GM12878 (cell line): Measurements from ENCODE around the gene SERPINB1.

DNA sequence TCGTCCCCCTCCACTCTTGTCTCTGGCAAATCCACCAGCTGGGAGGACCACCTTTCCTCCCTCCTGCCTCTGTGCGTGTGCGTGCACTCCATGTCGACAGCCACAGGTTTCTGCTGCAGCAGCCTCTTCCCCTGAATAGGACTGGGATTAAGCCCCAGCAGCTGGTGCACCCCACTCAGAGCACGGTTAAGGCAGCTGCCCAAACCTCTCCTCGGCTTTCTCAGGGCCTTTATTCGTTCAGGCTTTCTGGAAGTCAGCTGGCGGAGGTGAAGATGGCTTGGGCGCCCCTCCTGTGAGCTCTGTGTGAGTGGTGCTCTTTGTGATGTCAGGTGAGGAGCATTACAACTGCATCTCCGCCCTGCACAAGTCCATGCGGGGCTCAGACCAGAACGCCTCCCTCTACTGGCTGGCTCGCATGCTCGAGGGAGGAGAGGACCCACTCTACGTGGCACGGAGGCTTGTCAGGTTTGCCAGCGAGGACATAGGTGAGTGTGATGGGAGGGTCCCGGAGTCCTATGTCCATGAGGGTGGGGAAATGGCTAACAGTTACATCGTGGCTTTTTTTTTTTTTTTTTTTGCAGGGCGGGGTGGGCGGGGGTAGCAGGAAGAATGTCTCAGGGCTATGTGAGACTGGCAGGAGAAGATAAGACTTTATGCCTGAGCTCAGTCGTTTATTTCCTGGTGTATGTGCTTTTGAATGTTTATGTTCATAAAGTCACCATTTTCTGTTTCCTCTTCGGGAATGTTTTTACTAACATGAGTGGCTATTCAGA, 18.1 kb downstream of the WRNIP1 start:
- RAMPAGE, long total RNA: no peak
- RRBS, 2 experiments: no CpG with 5 or more reads among the region's 23 CpGs
CAGE:
- cytosol, long polyA minus RNA: no peak
- cytosol, long polyA plus RNA: no peak
- long polyA plus RNA: no peak
- nucleolus, long total RNA: no peak
- nucleus, long polyA plus RNA: no peak
- nucleus, long total RNA: no peak

DNA sequence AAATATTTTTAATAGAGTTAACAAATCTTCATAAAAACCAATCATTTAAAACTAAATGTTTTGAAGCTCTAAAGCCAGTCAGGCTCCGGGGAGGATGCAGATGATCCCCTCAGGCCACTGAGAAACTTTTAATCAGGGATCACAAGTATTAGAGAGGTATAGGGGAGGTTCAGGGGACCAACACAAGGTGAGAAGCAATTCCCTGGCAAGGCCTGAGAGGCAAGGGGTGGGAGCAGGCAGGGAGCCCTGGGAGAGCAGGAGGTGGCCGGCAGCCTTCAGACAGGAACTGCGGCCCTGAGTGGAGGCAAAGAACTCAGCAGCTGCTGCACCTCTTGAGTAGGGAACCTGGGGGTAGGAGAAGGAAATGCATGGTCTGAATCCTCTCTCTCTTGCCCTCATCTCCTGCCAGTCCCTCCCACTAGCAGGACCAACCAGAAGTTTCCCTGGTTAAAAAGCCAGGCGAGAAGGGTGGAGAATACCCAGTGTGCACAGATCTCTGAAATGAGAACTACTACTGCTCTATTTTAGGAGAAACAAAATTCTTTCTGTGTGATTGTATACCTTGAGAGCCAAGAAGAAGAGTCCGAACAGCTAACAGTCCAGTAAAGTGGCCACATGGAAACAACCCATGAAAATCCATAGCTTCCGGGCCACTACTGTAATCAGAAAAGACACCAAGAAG, 25.3 kb downstream of the WRNIP1 start:
- RAMPAGE, long total RNA: no peak
- RRBS, 2 experiments: no CpG with 5 or more reads among the region's 6 CpGs
CAGE:
- cytosol, long polyA minus RNA: no peak
- cytosol, long polyA plus RNA: no peak
- long polyA plus RNA: no peak
- nucleolus, long total RNA: no peak
- nucleus, long polyA plus RNA: no peak
- nucleus, long total RNA: no peak

- RAMPAGE, long total RNA: no peak
- RRBS, 2 experiments: 4 to 5% methylated on average over 40 of the region's 74 CpGs
CAGE:
- cytosol, long polyA minus RNA: start-site peak on the minus strand at chr6:2841856-2841890, 123 reads; start-site peak on the minus strand at chr6:2841945-2842002, 35 reads
- cytosol, long polyA plus RNA: no peak
- long polyA plus RNA: no peak
- nucleolus, long total RNA: no peak
- nucleus, long polyA plus RNA: no peak
- nucleus, long total RNA: no peak
These were observed at the start of gene SERPINB1 for GRCh38 chr6:2840923-2842322. SERPINB1 (minus strand) TSS chr6:2841863.

DNA sequence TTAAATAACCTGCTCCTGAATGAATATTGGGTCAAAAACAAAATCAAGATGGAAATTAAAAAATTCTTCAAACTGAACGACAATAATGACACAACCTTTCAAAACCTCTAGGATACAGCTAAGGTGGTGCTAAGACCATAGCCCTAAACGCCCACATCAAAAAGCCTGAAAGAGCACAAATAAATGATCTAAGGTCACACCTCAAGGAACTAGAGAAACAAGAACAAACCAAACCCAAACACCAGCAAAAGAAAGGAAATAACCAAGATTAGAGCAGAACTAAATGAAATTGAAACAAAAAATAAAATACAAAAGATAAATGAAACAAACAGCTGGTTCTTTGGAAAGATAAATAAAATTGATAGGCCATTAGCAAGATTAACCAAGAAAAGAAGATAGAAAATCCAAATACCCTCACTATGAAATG, 22.9 kb downstream of the SERPINB9 start:
- RAMPAGE, long total RNA: no peak
- RRBS, 2 experiments: no CpG with 5 or more reads among the region's 2 CpGs
CAGE:
- cytosol, long polyA minus RNA: no peak
- cytosol, long polyA plus RNA: no peak
- long polyA plus RNA: no peak
- nucleolus, long total RNA: no peak
- nucleus, long polyA plus RNA: no peak
- nucleus, long total RNA: no peak

GRCh38 chr6:2955470-2955768, 15.9 kb downstream of the SERPINB6 start:
- RAMPAGE, long total RNA: no peak
- RRBS, 2 experiments: no CpG with 5 or more reads among the region's 3 CpGs
CAGE:
- cytosol, long polyA minus RNA: no peak
- cytosol, long polyA plus RNA: no peak
- long polyA plus RNA: no peak
- nucleolus, long total RNA: no peak
- nucleus, long polyA plus RNA: no peak
- nucleus, long total RNA: no peak

DNA sequence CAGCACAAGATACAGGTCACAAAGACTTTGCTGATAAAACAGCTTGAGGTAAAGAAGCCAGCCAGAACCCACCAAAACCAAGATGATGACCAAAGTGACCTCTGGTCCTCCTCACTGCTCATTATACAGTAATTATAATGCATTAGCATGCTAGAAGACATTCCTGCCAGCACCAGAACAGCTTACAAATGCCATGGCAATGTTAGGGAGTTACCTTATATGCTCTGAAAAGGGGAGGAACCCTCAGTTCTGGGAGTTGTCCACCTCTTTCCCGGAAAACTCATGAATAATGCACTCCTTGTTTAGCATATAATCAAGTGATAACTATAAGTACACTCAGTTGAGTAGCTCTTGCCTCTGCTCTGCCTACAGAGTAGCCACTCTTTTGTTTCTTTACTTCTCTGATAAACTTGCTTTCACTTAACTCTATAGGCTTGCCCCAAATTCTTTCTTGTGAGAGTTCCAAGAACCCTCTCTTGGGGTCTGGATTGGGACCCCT, 8.8 kb upstream of the SERPINB6 start:
- RAMPAGE, long total RNA: no peak
- RRBS, 2 experiments: no CpG with 5 or more reads among the region's 1 CpG
CAGE:
- cytosol, long polyA minus RNA: no peak
- cytosol, long polyA plus RNA: no peak
- long polyA plus RNA: no peak
- nucleolus, long total RNA: no peak
- nucleus, long polyA plus RNA: no peak
- nucleus, long total RNA: no peak

- RAMPAGE, long total RNA: no peak
- RRBS, 2 experiments: 100% methylated on average over 1 to 2 of the region's 13 CpGs
CAGE:
- cytosol, long polyA minus RNA: no peak
- cytosol, long polyA plus RNA: no peak
- long polyA plus RNA: no peak
- nucleolus, long total RNA: no peak
- nucleus, long polyA plus RNA: no peak
- nucleus, long total RNA: no peak
These were observed 21.5 kb upstream of the TUBB2A start for GRCh38 chr6:3178758-3179232.

DNA sequence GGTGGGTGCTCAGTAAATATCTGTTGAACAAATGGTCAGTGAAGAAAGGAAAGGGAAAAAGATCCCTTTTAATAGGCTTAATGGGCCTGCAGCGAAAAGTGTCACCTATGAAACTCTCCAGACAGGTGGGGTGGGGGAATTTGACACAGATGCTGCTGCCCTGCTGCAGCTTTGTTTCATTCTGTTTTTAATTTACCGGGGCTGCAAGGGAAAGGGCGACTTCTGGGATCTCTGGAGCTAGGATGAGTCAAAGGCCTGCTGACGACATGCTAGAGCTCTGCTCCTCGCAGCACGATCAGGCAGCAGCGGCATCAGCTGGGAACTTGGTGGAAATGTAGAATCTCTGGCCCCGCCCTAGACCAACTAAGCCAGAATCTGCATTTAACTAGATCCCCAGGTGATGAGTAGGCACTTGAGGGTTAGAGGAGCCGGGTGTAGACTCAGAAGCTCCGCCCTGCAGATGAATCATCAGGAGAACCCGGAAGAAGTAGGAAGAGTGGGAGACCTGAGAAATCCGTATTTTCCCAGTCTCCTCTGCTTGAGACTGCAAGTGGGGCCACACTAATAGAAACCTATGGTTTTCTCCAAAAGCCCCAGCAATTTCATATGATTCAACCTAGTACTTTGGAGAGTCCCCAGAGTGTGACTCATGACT, 18.3 kb downstream of the TUBB2B start:
- RAMPAGE, long total RNA: no peak
- RRBS, 2 experiments: 0 to 10% methylated on average over 2 of the region's 12 CpGs
CAGE:
- cytosol, long polyA minus RNA: no peak
- cytosol, long polyA plus RNA: no peak
- long polyA plus RNA: no peak
- nucleolus, long total RNA: no peak
- nucleus, long polyA plus RNA: no peak
- nucleus, long total RNA: no peak

DNA sequence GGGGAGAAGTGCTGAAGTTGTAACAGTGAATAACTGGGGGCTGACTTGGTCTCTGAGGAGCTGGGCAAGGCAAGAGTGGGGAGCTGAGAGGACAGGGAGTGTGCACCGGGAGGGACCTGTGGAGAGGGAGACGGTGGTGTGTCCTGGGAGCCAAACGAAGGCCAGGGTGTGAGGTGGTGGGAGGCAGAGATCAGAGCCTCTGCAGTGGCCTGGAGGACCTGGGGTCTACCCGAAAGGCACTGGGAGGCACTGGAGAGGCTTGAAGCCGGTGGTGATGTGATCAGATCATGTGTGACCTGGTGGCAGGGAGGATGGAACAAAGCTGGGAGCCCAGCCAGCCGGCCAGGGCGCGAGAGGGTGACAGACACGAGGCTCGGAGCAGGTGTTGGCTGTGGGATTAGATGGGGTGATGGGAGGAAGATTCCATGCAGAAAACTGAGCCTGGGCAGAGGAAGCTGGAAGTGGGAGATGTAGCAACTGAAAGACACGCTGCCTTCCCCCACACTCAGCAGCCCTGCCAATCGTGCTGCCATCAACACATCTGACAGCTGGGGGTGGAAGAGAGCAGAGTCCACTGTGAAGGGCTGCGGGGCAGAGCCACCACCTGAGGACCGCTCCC, 36.6 kb downstream of the PSMG4 start:
- RAMPAGE, long total RNA: no peak
- RRBS, 2 experiments: 38 to 50% methylated on average over 1 to 2 of the region's 14 CpGs
CAGE:
- cytosol, long polyA minus RNA: no peak
- cytosol, long polyA plus RNA: no peak
- long polyA plus RNA: no peak
- nucleolus, long total RNA: no peak
- nucleus, long polyA plus RNA: no peak
- nucleus, long total RNA: no peak

DNA sequence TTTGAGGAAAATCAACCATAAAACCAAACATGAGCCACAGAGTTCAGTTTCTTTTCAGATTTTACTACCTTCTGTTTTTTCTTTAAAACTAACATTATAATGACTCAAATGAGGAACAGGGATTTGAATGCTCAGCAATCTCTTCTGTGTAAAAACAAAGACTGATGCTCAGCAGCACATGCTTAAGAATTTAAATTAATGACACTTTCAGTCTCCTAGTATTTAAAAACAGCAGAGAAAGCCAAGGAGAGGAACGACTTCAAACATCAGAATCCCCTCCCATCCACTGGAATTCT, 72.8 kb downstream of the PSMG4 start:
- RAMPAGE, long total RNA: no peak
- RRBS, 2 experiments: no CpG with 5 or more reads among the region's 1 CpG
CAGE:
- cytosol, long polyA minus RNA: no peak
- cytosol, long polyA plus RNA: no peak
- long polyA plus RNA: no peak
- nucleolus, long total RNA: no peak
- nucleus, long polyA plus RNA: no peak
- nucleus, long total RNA: no peak

GRCh38 chr6:3341398-3341926, 82.7 kb downstream of the PSMG4 start:
- RAMPAGE, long total RNA: no peak
- RRBS, 2 experiments: no CpG with 5 or more reads among the region's 6 CpGs
CAGE:
- cytosol, long polyA minus RNA: no peak
- cytosol, long polyA plus RNA: no peak
- long polyA plus RNA: no peak
- nucleolus, long total RNA: no peak
- nucleus, long polyA plus RNA: no peak
- nucleus, long total RNA: no peak

DNA sequence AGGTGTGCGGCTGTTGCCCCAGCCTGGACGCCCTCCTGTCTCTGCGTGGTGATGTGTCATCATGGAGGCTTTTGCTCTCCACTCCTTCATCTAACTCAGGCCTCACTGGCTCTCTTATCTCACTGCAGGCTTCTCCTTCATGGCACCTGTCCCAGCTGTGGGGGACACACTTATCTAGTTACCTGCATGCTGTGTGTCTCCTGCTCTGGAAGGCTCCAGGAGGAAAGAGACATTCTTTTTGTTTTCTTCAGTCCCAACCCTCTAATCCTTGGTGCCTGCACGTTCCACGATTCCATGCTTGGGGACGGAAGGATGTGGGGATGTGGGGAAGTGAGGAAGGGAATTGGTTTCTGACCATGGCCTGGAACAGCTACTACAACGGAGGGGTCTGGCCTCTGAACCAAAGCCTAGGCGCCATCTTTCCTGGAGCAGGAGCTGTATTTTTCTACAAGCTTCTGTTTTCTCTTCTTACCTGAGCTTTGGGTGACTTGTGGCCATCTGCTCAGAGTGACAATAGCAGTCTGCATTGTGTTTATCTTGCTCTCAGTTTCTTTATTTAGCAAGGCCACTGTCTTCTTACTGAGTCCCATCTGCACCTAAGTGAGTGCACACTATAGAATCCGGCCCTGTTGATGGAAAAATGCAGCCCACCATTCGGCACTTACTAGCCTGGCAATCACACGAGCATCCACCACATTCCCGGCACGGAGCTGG, 89.3 kb downstream of the PSMG4 start:
- RAMPAGE, long total RNA: no peak
- RRBS, 2 experiments: 17 to 43% methylated on average over 4 of the region's 13 CpGs
CAGE:
- cytosol, long polyA minus RNA: no peak
- cytosol, long polyA plus RNA: no peak
- long polyA plus RNA: no peak
- nucleolus, long total RNA: no peak
- nucleus, long polyA plus RNA: no peak
- nucleus, long total RNA: no peak

DNA sequence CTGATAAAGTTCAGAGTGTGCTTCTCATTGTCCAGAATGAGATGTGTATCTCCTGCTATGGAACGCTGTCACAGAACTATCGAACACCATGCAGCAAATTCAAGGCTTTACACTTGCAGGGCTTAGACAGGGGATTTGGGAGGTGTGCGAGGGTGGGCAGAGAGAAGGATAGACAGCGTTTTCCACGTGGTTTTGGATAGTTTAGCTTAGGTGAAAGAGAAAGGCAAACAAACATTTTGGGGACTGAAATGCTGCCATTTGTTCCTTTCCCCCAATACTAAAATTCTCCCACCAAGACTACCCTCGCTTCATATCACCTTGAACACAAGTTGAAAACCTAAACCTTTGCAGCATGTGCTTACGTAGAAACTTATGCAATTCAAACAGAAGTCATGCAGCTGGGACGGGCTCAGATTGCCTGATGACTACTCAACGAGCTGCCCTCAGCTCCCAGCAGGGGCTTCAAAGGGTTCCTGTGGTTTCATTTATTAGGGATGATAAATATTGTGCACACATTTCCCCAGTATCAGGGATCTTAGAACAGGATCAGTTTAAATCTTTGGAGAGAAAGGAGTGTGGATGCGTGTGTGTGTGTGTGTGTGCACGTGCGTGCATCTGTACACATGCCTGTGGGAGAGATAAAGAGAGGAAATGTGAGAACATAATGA, 77.3 kb downstream of the SLC22A23 start:
- RAMPAGE, long total RNA: no peak
- RRBS, 2 experiments: no CpG with 5 or more reads among the region's 12 CpGs
CAGE:
- cytosol, long polyA minus RNA: no peak
- cytosol, long polyA plus RNA: no peak
- long polyA plus RNA: no peak
- nucleolus, long total RNA: no peak
- nucleus, long polyA plus RNA: no peak
- nucleus, long total RNA: no peak

DNA sequence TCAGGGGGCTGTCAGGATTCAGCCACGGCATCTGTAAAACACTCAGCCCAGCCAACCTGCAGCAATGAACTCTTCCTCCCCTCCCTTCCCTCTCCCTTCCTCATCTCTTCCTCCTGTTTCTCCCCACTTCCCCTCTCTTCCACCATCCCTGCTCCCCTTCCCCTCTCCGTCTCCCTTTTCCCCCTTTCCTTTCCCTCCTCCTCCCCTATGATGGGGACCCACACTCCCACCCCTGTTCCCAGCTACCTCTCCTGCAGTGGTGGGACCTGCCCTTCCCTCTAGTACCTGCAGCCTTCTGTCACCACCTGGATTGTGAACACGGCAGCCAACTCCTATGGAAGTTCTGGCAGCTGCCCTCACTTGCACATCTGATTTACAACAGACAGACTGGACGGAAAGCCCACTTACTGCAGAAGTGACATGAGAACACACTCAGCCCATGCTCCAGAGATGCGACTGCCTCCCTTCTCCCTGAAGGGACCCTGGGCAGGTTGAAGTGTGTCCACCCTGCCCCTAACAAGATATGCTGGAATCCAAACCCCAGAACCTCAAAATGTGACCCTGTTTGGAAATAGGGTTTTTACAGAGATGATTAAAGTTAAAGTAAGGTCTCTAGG, 21.5 kb downstream of the SLC22A23 start:
- RAMPAGE, long total RNA: no peak
- RRBS, 2 experiments: no CpG with 5 or more reads among the region's 5 CpGs
CAGE:
- cytosol, long polyA minus RNA: no peak
- cytosol, long polyA plus RNA: no peak
- long polyA plus RNA: no peak
- nucleolus, long total RNA: no peak
- nucleus, long polyA plus RNA: no peak
- nucleus, long total RNA: no peak

DNA sequence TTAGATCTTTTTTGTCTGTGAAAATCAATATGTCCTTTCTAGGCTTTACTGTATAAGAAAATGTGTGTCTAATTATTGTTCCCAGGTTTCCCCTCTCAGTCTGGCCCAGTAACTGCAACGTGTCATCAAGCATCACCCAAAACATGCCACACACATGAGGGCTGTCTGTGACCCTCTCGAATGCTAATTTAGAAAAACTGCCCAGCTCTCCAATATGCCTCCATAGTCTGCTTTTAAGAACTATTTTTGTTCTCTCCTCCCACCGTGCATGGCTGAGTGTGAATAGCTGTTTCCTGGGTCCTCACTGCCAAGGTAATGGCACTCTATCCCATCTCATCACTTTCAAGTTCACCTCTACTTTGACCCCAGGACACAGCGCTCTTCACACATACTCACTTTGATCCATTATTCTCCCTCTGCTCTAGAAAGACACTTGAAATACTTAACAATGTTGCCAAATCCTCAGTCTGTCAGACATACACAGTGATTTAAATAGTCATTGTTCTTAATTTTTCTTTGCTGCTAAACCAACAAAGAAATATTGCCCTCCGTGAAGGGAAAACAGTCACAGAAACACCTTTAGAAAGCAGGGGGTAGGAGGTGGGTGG, 2.7 kb downstream of the SLC22A23 start:
- RAMPAGE, long total RNA: no peak
- RRBS, 2 experiments: no CpG with 5 or more reads among the region's 5 CpGs
CAGE:
- cytosol, long polyA minus RNA: no peak
- cytosol, long polyA plus RNA: no peak
- long polyA plus RNA: no peak
- nucleolus, long total RNA: no peak
- nucleus, long polyA plus RNA: no peak
- nucleus, long total RNA: no peak

- RAMPAGE, long total RNA: no peak
- RRBS, 2 experiments: no CpG with 5 or more reads among the region's 17 CpGs
CAGE:
- cytosol, long polyA minus RNA: no peak
- cytosol, long polyA plus RNA: no peak
- long polyA plus RNA: no peak
- nucleolus, long total RNA: no peak
- nucleus, long polyA plus RNA: no peak
- nucleus, long total RNA: no peak
These were observed 10.1 kb downstream of the PXDC1 start for GRCh38 chr6:3741276-3741960.

GRCh38 chr6:3742695-3743566, 8.6 kb downstream of the PXDC1 start:
- RAMPAGE, long total RNA: no peak
- RRBS, 2 experiments: 0% methylated on average over 1 of the region's 22 CpGs; no CpG with 5 or more reads in 1 of the 2 experiments
CAGE:
- cytosol, long polyA minus RNA: no peak
- cytosol, long polyA plus RNA: no peak
- long polyA plus RNA: no peak
- nucleolus, long total RNA: no peak
- nucleus, long polyA plus RNA: no peak
- nucleus, long total RNA: no peak

GRCh38 chr6:3745009-3745557, 6.4 kb downstream of the PXDC1 start:
- RAMPAGE, long total RNA: no peak
- RRBS, 2 experiments: no CpG with 5 or more reads among the region's 15 CpGs
CAGE:
- cytosol, long polyA minus RNA: no peak
- cytosol, long polyA plus RNA: no peak
- long polyA plus RNA: no peak
- nucleolus, long total RNA: no peak
- nucleus, long polyA plus RNA: no peak
- nucleus, long total RNA: no peak

- RAMPAGE, long total RNA: no peak
- RRBS, 2 experiments: no CpG with 5 or more reads among the region's 1 CpG
CAGE:
- cytosol, long polyA minus RNA: no peak
- cytosol, long polyA plus RNA: no peak
- long polyA plus RNA: no peak
- nucleolus, long total RNA: no peak
- nucleus, long polyA plus RNA: no peak
- nucleus, long total RNA: no peak
These were observed 11.5 kb upstream of the FAM50B start for GRCh38 chr6:3837604-3838061.

GRCh38 chr6:4018115-4019011, 2.7 kb upstream of the PRPF4B start:
- RAMPAGE, long total RNA: start-site peak on the minus strand at chr6:4018616-4018656, 41 and 31 reads in 2 replicates
- RRBS, 2 experiments: 1 to 2% methylated on average over 19 to 22 of the region's 70 CpGs
CAGE:
- cytosol, long polyA minus RNA: start-site peak on the minus strand at chr6:4018632-4018638, 16 reads
- cytosol, long polyA plus RNA: no peak
- long polyA plus RNA: no peak
- nucleolus, long total RNA: no peak
- nucleus, long polyA plus RNA: no peak
- nucleus, long total RNA: no peak